Monocyte (primary cell): ENCODE results near the genes TMEM47, FAM47C and MID1IP1.

DNA sequence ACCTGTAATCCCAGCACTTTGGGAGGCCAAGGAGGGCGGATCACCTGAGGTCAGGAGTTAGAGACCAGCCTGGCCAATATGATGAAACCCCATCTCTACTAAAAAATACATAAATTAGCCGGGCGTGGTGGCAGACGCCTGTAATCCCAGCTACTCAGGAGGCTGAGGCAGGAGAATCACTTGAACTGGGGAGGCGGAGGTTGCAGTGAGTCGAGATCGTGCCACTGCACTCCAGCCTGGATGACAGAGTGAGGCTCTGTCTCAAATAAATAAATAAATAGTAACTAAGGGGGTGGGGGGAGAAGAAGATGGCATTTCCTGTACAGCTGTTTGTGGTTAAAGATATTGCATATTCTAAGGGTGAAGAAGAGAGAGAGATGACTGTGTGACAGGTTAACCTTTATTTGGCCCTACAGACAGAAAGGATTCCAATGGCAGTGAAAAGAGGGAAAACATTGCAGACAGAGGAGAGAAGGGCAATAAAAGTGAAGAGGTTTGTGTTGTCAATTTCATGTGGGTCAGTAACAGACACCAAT lies 9.5 kb downstream of the TASL start:
- PRO-cap, 2 experiments = peak in 2 of 2 experiments; most common plus-strand start position 179 of the sequence (in 2)

DNA sequence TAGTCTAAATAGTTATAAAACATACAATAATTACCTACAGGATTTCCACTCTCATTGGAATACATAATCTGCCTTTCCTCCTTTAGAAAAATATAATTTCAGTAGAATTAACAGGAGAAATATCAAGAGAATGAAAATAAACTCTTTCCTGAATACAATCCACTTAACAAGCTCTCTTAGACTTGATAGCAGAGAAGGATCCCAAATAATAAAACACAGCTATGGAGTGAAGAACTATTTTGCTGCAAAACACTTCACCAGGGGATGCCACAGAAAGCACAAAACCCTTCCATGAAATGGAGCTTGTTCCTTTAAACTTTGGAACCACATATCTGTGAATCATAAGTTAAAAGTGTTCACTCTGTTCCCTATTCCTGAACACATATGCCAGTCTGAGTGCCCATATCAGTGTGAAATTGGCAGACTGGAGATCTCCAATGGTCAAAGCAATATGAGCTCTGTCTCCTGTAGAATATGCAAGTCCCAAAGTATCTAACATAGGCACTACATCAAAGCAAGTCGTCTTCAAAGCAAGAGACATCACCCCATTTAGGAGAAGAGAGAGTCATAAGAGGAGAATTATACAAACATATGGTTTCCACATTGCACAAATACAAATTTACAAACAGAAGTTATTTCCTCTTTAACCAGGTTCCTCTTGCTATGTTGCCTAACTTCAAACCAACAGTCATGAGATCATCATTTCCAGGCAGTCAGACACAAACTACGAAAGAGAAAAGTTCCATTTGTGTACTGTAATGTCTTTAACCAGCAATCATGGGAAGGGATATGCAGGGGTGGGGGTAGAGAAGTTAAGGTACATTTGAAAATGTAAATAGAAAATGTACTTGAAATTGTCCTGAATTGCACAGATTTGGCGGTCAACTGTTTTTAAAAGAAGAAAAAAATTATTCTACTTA lies 9.9 kb upstream of the GK start:
- PRO-cap, 2 experiments = peak in 2 of 2 experiments; most common plus-strand start position 411 of the sequence (in 2); most common minus-strand start position 551 of the sequence (in 2)

GRCh38 chrX:31337902-31338139 lies 266.0 kb upstream of the FTHL17 start:
- PRO-cap, 2 experiments = no peak in any of the 2 experiments

DNA sequence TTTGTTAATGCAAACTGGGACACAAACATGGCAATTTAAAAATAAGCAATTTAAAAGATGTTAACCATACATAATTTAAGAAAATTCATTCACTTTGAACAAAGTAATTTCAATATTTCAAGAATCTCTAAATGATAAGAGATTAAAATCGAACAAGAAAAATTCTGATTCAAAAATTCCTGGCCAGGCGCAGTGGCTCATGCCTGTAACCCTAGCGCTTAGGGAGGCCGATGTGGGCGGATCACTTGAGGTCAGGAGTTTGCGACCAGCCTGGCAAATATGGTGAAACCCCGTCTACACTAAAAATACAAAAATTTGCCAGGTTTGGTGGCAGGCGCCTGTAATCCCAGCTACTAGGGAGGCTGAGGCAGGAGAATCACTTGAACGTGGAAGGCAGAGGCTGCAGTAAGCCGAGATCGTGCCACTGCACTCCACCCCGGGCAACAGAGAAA lies 860.5 kb upstream of the FTHL17 start:
- PRO-cap, 2 experiments = no peak in any of the 2 experiments

DNA sequence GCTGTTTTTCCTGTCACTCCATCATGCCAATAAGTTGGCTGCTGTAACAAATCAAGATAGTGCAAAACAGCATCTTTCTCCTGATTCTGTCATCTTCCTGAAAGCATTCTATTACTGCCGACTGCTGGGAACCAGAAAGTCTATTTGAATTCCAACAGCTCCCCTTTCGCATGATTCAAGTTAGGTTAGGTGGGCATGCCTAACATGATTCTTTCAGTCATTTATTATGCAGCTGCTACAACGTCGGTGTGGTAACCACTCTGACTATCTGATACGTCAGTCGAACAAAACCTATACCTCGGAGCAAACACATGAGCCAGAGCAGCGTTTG lies 127.9 kb upstream of the DMD start:
- PRO-cap, 2 experiments = no peak in any of the 2 experiments

DNA sequence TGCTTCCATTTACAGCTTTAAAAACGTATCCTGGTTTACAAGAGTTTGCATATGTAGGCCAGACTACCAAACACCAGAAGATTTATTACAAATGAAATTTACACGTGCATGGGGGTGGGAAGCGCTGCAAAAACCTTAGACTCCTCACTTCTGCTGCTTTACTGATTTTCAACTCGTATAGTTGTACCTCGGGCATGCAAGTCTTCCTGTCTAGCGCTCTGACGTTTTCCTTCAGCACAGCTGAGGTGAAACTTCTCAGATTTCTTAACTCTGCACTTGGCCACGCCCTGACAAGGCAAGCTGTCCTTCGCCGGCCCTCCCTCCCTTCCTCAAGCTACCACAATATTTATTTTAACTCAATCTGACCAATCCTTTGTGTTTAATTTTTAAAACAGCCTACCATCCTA lies 406.3 kb downstream of the FAM47A start:
- PRO-cap, 2 experiments = no peak in any of the 2 experiments

- PRO-cap, 2 experiments = no peak in any of the 2 experiments
Measured at GRCh38 chrX:33726629-33727188, 405.4 kb downstream of the FAM47A start.

DNA sequence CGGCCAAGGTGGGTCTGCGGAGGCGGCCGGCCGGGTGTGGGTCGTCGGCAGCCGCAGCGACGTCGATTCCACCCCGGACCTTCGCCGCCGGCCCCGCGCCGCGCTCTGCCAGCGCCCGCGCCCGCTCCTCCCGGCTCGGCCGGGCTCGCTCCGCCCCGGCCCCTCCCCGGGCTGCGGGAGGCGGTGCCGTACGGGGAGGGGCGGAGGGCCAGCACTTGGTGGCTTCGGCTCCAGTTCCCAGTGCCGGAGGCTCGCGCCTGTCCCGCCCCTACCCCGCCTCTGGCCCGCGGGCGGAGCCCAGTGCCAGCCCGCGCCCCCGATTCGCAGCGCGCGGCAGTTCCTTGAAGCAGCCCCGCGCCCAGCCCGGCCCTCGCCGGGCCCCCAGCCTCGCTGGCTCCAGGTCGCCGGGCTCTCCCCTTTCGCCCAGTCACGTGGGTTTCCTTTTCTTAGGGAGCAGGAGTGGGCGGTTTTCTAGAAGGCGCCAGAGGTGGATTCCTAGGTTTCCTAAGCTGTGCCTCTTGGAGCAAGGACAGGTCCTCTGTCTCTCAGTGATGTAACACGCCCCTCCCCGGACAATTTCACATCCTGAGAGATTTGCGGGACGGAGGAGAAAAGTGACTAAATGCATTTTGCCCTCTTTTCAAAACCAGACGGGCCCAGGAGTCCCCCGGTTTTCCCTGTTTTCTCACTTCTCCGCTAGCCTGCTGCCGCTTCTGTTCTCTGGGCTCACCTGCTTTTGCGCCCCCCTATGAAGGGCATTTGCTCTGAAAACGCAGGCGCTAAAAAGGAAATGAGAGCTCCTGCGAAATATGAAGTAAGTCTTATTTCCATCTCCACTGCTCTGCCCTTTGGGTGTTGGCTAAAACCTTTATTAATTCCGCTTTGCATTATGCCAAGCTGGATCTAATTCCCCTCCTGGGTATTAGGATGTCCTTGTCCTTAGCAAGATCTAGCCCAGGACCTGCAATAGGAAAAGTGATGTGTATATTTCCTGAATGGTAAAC lies at the start of gene TMEM47:
TMEM47 (minus strand) TSS at position 107 of the 1,004 bp plus-strand sequence.
- PRO-cap, 2 experiments = peak in 2 of 2 experiments; most common minus-strand start position 107 of the sequence (in 2)

- PRO-cap, 2 experiments = no peak in any of the 2 experiments
Measured at GRCh38 chrX:36985330-36985792, 22.8 kb upstream of the FAM47C start.

- PRO-cap, 2 experiments = no peak in any of the 2 experiments
Measured at GRCh38 chrX:37008285-37008519, at the start of gene FAM47C. FAM47C (plus strand) TSS chrX:37008366.

- PRO-cap, 2 experiments = peak in 2 of 2 experiments; most common plus-strand start chrX:38801490 (in 2); most common minus-strand start chrX:38801129 (in 1)
Measured at GRCh38 chrX:38800925-38802256, at the start of gene MID1IP1. MID1IP1 (plus strand) TSS chrX:38801459.

DNA sequence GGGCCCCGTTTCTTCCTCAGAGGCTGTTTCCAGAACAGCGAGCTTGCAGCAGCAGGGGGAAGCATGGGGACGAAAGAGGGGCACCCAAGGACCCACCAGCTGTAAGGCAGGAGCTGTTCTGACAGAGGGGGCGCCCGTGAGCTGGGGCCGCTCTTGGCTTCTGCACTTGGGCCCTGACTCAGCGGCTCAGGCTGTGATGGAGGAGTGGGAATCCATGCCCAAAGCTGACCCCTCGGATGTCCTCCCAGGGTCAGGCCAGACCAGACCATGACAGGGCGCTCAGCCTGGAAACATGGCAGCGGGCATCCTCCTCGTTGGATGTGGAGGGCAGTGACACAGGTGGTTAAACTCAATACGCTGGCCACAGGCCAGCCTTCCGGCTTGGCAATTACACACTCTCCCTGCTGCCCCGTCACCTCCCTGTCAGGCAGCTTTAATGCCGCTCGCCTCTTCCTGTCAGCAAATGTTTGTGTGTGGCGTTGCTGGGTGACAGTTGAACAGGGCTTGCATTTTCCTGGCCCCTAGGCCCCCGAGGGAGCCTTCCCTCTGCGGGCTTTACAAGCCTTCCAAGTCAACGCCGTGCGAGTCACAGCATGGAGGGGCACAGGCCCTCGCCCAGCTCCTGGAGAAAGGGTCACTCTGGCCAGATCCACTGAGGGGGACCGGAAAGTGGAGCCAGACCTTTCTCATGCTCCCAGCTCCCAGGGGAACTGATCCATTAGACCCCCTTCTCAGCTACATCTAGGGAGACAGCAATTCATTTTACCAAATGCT lies 620.1 kb downstream of the BCOR start:
- PRO-cap, 2 experiments = peak in 2 of 2 experiments; most common plus-strand start position 462 of the sequence (in 1); most common minus-strand start position 267 of the sequence (in 1)

GRCh38 chrX:39732843-39733287 lies 364.9 kb downstream of the BCOR start:
- PRO-cap, 2 experiments = no peak in any of the 2 experiments

GRCh38 chrX:39855526-39856206 lies 242.1 kb downstream of the BCOR start:
- PRO-cap, 2 experiments = peak in 2 of 2 experiments; most common minus-strand start chrX:39855802 (in 2)

DNA sequence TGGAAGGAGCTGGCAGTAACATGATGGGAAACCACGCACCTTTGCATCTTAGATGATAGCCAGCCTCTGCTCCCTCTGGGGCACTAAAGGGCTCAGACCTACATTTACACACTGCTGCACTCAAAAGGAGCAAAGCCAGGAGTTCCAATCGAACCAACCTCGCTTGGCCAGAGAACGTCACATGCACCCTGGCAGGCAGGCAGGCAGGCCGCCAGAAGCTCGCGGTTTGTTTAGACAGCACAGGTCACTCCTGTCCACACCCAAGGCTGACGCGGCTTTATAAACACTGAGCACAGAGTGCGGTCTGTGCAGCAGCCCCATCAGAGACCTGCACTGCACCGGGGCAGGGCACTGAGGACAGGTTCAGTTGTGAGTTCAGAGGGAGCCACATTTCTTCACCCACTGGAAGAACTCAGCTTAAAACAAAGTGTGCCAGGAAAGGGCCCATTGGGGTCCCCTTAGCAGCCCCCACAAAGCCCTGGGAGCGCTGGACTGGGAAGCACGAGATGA lies 143.9 kb downstream of the BCOR start:
- PRO-cap, 2 experiments = no peak in any of the 2 experiments

- PRO-cap, 2 experiments = no peak in any of the 2 experiments
Measured at GRCh38 chrX:40012722-40012939, 85.1 kb downstream of the BCOR start.

DNA sequence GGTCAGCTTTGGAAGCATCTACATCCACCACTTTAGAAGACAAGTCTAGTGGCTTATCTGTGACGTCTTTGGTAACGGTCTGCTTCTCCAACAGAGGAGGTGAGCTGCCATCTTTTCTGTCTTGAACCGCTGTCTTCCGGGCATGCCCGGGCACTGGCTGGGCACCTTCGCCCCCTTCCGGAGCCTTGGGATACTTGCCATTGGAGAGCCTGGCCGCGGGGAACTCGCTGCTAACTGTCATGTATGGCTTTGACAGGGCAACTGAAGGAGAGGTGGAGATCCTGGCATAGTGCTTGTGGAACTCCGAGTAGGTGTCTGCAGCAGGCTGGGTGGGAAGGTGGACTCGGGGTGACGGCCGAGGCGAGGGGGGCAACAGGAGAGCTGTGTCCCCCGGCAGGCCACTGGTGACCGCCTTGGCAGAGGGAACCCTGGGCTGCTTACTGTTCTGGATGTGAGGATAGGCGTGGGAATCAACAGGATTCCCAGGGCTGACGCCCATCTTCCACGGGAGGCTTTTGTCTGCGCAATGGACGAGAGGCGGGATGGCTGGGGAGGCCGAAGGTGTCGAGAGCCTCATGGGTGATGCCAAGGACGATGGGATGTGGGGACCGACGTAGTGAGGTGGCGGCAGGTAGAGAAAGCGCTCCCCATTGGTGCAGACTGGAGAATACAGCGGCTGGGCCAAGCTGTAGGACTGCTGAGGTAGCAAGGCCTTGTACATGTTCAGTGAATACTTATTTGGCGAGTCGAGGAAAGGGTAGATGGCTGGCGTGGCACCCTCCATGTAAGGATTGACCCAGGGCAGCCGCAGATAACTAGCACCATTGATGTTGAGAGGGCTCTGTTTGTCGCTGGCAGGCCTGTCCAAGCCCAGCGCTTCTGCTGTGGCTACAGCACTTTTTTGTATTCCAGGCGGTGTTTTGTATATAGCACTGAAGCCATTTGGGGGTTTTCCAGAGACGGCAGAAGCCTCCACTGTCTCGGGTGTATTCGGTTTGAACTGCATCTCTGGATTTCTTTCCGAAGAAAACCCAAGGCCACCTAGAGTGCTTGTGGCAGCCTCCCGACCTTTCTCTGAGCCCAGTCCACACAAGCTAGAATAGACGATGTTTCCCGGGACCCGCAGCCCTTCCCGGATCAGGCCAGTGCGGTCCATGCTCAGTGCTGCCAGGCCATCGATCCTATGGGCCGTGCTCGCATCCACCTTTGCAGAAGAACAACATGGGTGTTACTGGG lies 23.4 kb downstream of the BCOR start:
- PRO-cap, 2 experiments = no peak in any of the 2 experiments

DNA sequence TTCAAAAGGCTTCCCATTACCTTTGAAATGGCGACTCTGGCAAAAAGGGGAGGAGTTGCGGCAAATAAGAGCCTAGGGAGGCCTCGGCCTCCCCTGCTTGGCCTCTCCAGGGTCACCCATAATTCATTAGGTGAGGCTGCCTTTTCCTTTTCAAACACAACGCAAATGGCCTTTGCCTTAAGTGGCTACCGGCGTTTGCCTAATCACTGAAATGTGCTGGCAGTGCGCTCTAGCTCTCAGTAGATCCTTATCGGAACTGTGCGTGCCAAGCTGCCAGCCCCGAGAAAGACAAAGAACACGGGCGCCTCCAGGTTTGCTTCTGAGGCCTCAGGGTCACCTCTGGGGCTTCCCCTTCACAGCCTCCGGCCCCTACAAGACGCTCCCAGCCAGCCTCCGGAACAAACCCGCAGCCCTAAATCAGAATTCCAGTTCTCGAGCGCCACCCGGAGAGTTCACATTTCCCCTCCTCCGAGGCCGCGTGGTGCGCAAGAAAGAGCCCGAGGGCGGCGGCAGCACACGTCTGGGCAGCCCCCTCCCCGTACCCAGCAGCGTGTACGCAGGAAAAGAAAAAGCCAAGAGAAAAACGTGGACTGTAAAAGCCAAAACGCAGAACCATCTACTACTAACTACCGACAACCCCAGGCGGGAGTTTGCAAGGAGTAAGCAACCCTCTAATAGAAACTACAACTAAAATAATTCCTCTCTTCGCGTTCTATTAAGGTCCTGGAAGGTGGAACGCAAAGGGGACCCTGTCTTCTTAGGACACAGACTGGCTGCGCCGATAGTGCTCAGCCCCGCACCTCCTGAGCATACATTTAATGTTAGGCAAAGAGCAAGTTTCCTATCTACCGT lies 76.4 kb upstream of the BCOR start:
- PRO-cap, 2 experiments = peak in 2 of 2 experiments; most common plus-strand start position 428 of the sequence (in 2); most common minus-strand start position 290 of the sequence (in 2)

DNA sequence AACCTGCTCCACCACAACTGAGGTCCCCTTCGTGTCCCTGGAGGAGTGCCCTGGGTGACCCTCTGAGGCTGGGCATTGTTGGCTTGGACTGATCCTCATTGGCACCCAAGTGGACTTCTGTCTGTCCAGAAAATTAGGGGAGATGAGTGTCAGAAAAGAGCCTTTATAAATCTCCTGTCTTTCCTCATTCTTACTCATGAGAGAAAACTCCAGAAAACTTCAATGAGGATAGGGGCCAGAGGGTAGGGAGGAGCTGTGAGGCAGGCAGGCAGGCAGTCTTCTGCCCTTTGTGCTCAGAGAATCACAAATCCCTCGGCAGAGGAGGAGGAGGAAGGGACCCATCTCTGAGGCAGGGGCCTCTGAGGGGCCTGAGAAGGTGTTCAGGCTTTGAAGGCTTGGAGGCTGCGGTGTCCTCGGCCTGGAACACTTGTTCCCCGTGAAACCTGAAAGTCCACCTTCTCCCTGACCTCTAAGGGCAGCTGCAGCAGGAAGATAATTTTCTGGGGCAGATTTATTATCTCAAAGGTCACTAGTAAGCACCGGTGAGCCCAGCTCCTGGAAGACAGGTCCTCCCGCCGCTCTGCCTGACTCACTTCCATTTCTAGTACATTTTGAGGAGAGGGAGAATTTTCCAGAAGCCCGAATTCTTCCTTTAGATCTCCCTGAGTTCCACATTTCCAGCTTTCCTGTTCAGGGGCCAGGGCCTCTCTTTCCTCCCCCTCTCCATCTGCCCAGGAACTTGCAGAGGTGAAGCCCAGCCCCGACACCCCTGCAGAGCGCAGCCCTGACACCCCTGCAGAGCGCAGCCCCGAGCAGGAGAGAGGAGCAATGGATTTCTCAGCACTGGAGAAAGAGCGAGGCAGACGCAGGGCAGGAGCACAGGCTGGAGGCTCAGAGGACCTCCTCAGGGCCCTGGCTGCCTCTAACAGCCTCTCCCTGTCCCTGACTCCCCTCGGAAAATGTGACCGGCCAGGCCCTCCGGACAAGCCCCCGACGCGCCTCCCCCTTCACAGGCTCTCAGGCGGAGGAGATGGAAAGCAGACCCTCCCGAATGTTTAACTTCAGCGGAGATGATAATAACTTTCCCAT lies 200.5 kb upstream of the BCOR start:
- PRO-cap, 2 experiments = no peak in any of the 2 experiments

- PRO-cap, 2 experiments = peak in 2 of 2 experiments; most common minus-strand start chrX:40468570 (in 2)
Measured at GRCh38 chrX:40468273-40468650, 112.5 kb upstream of the ATP6AP2 start.